Melanocyte of skin (primary cell): ENCODE results near the genes FAM170A and CEP120.

DNA sequence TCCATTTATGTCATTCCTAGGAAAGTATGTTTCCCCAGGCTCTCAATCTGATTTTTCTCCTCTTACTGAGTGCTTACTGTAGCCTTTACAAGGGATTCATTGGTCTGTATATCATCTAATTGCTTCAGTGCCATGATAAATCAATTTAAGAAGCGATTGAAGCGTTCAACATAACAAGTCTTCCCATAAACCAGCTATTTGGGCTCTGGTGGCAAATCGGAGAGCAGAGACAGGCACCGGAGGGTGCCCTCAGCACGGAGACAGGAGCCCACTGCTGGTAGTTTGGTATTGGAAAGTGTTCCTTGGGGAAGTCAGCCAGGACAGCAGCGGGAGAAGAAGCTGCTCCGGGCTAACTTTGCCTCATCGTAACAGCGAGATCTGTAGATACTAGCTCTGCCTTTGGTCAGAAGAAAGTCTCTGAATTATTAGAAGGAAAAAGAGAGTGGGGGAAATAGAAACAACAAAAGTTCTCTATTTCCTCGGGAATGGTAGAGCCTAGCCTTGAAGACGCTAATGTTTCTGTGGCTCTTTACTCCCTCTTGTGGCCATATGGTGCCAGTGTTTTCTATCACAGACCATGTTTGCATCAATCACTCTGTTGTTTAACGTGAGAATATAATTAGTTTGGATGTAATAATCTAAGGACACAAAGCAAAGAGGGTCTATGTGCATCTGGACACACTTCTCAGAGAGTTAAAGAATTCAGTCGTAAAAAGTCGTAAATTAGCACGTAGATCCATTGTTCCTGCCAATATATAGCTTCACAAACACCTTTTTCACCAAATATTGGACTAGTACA, 40.4 kb upstream of the HSD17B4 start:
- CAGE, long polyA plus RNA, 2 experiments = no peak in any of the 2 experiments

- CAGE, long polyA plus RNA, 2 experiments = no peak in any of the 2 experiments
Observed at GRCh38 chr5:119420163-119420673, 32.1 kb upstream of the HSD17B4 start.

DNA sequence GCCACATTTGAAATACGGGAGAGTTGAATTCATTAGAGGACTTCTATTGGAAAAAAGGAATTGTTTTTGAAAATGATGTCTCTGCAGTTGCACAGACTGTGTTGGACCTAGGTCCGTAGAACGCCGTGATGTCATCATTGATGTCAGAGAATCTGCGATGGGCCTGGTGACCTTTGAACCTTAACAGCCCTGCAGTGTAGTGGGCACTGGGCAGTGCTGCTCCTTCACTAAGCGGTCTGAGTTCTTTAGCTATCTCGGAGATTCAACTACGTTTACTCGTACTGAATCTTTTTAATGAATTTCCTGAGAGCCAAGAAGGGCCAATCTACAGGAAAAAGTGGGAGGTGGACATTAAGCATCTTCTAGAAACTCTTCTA, at the start of gene FAM170A:
TSS of gene FAM170A (plus strand) at position 176 of the 377 bp plus-strand sequence.
- CAGE, long polyA plus RNA, 2 experiments = no peak in any of the 2 experiments

- CAGE, long polyA plus RNA, 2 experiments = no peak in any of the 2 experiments
Observed at GRCh38 chr5:119779926-119780551, 150.7 kb downstream of the FAM170A start.

- CAGE, long polyA plus RNA, 2 experiments = no peak in any of the 2 experiments
Observed at GRCh38 chr5:122500670-122501285, 188.7 kb downstream of the SNCAIP start.

- CAGE, long polyA plus RNA, 2 experiments = no peak in any of the 2 experiments
Observed at GRCh38 chr5:122862777-122863577, 17.6 kb downstream of the SNX24 start.

- CAGE, long polyA plus RNA, 2 experiments = no peak in any of the 2 experiments
Observed at GRCh38 chr5:122997175-122997692, 39.3 kb downstream of the PPIC start.

- CAGE, long polyA plus RNA, 2 experiments = no peak in any of the 2 experiments
Observed at GRCh38 chr5:123423074-123423768, at the start of gene CEP120. Gene CEP120, minus strand, starts transcription at chr5:123423403.

GRCh38 chr5:123429510-123430012, 6.4 kb upstream of the CEP120 start:
- CAGE, long polyA plus RNA, 2 experiments = no peak in any of the 2 experiments

- CAGE, long polyA plus RNA, 2 experiments = no peak in any of the 2 experiments
Observed at GRCh38 chr5:124263619-124264440, 482.6 kb downstream of the ZNF608 start.

- CAGE, long polyA plus RNA, 2 experiments = no peak in any of the 2 experiments
Observed at GRCh38 chr5:124629001-124629531, 117.4 kb downstream of the ZNF608 start.

GRCh38 chr5:124655852-124656658, 90.4 kb downstream of the ZNF608 start:
- CAGE, long polyA plus RNA, 2 experiments = no peak in any of the 2 experiments

DNA sequence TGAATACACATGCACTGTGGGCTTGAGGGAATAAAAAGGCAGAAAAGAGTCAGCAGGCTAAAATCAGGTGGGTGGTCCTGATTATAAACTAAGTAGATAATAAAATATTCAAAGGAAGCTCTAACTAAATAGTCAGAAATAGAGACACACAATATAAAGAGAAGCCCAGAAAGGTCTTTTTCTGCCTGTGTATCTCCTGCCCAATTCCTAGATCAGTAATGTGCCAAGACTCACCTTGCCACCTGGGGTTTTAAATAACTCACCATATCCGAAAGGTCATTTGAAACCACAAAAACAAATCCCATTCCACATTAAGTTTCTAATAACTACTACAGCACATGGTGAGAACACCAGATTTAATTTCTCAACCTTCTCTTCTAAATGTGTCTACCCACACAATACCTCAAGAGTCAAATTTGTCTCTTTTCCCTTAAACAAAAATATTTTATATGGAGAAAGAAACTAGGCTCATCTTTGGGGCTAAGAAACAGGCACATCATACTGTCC, 75.3 kb downstream of the ZNF608 start:
- CAGE, long polyA plus RNA, 2 experiments = no peak in any of the 2 experiments

GRCh38 chr5:124745674-124746186, 709 bp downstream of the ZNF608 start:
- CAGE, long polyA plus RNA, 2 experiments = no peak in any of the 2 experiments

DNA sequence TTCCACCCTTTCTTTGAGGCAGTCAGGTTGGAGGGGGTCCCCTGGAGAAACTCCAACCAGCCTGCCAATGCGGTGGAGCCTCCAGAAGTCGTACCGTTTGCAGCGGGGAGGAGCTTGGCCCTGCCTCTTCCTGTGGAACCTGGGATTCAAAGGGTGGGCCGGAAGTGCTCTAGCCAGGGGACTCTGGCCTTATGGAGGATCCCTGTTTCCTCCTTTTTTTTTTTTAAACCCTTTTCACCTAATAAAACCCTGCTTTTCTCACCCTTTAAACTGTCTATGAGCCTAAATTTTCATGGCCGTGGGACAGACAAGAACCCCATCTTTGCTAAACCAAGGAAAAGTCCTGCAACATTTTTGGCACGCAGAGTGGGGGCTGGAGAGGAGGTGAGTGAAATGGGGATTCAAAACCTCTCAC, 216.4 kb upstream of the ZNF608 start:
- CAGE, long polyA plus RNA, 2 experiments = no peak in any of the 2 experiments

DNA sequence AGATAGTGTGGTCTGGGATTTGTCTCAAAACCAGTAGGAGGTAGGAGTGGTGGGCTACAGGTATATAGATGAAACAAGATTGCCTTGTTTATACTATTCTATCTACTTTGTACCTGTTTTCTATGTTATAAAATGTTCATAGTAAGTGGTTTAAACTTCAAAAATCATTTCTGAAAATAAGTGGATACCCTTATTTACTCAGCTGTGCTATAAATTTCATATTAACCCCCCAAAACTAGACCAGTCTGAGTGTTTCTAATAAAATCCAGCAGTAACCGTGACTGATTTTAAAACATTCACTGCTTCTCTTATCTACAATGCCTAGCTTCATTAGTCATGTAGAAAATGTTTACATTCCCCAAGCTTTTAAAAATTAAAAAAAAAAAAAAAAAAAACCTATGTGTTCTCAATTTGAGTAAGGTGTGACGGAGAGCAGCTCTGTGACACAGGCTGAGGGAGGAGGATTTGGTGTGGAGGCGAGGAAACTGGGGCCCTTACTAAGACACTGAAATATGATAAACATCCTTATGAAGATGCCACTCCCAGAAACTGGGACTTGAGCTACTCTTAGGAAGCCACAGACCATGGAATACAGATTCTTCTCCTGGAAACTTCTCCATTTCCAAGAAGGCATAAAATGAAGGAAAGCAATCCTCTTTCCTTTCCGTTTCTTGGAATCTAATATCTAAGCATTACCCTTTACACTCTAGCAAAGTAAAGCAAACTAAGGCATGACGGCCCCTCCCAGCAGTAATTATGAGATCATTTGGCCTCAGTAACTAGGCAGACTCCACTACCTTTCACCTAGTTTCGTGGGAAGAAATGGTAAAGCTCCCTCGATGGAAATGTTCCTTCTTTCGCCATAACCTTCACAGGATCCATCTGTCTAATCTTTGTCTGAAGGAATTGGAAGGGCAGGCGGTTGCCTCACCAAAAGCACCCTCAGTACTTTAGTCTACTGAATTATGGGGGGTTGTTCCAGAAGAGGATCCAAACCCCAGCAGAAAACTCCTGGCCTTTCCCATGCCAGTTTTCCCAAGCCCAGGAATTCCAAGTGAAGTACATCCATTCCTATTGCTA, 23.4 kb downstream of the GRAMD2B start:
- CAGE, long polyA plus RNA, 2 experiments = no peak in any of the 2 experiments

- CAGE, long polyA plus RNA, 2 experiments = no peak in any of the 2 experiments
Observed at GRCh38 chr5:126490132-126490656, 67.0 kb downstream of the GRAMD2B start.

- CAGE, long polyA plus RNA, 2 experiments = no peak in any of the 2 experiments
Observed at GRCh38 chr5:126519757-126520427, 75.1 kb downstream of the ALDH7A1 start.

- CAGE, long polyA plus RNA, 2 experiments = no peak in any of the 2 experiments
Observed at GRCh38 chr5:126591265-126592134, 3.5 kb downstream of the ALDH7A1 start.

- CAGE, long polyA plus RNA, 2 experiments = no peak in any of the 2 experiments
Observed at GRCh38 chr5:126894833-126895499, 118.0 kb downstream of the LMNB1 start.